Duodenum (tissue), 1 donor: ENCODE measurements around a stretch of chr7.

DNA sequence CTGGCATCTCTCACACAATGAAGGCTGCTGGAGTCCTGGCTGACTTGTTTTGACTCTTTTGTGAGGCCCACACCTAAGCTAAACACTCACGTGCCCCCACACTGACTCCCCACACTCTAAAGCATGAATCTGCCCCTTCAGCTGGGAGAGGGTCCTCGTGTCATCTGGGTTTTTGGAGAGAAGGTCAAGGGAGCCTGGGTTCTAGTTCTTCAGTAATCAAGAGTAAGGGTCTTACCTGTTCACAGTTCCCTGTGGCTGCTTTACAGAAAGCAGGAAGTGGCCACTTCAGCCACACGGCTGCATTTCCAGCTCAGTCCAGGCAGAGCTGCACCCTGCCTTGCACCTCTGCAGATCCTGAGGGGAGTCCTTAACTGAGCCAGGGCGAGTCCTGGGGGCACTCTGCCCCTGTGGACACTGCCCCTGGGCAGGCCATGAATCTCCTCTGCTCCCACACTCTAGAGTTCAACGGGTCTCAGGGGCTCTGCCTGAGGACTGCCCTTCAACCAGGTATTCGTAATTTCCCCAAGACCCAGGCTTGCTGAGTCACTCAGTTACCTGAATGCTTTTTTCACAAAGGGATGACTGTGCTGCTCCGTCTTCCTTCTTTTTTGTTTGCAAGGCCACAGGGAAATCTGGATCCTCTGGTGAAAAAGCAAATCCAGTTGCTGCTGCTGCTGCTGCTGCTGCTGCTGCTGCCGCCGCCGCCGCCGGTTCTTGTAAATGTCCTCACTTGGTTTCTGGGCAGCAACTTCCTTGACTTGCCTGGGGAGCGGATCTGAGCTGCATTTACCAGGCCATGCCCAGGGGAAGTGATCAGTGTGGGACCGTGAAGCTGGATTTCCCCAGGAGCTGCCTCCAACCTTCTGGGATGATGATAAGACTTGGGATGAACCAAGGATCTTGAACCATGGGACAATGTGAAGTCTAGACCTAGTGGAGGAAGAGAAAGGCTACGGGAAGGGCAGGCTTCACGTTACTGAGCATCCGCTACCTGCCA lies 157.3 kb upstream of the FAM20C start:
- PRO-cap = no peak

DNA sequence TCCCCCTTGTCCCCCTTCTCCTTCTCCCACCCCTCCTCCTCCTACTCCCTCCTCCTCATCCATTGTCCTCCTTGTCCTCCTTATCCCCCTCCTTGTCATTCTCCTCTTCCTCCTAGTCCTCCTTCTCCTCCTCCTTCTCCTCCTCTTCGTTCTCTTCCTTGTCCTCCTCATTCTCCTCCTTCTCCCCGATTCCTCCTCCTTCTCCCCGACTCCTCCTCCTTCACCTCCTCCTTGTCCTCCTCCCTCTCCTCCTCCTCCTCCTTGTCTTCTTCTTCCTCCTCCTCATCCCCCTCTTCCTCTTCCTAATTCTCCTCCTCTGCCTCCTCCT lies 115.7 kb upstream of the FAM20C start:
- PRO-cap = no peak

GRCh38 chr7:115094-115394 lies 77.3 kb upstream of the FAM20C start:
- PRO-cap = unidirectional peak, minus-strand start at chr7:115329

GRCh38 chr7:200838-201256 lies 8.5 kb downstream of the FAM20C start:
- PRO-cap = no peak

DNA sequence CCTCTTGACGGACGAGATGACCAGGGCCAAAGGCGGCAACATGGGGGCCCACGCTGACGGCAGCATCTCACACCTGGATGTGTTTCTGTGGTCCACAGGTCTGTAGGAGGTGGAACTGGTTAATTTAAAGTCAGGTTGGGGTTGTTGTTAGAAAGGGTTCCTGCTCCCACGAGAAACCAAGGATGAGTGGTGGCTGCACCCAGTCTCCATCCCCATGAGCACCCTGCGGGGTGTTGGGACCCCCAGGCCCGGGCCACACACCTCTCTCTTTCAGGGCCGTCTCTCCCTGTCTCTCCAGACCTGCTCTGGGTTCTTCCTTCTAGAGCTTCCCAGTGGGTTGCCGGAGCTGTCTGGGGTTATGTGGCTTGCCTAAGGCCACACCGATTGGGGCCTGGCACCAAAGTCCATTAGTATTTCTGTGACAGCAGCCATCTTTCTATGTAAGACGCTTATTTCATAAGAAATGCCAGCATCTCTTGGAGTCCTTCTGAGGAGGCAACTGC lies 8.9 kb downstream of the FAM20C start:
- PRO-cap = no peak

DNA sequence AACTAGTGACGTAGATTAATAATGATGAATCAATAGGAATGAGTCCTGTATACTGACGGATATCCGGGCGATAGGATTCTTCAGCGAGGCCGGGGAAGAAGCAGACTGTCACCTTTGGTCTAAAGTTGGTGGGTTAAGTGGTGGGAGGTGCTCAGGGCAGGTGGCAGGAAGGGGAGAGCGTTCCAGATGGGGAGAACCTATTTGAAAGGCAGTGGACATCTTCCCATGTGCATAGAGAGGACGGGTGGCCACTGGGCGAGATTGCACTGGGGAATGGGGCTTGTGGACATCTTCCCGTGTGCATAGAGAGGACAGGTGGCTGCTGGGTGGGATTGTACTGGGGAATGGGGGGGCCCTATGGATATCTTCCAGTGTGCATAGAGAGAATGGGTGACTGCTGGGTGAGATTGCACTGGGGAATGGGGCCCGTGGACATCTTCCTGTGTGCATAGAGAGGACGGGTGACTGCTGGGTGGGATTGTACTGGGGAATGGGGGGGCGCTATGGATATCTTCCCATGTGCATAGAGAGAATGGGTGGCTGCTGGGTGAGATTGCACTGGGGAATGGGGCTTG lies 9.7 kb downstream of the FAM20C start:
- PRO-cap = no peak

DNA sequence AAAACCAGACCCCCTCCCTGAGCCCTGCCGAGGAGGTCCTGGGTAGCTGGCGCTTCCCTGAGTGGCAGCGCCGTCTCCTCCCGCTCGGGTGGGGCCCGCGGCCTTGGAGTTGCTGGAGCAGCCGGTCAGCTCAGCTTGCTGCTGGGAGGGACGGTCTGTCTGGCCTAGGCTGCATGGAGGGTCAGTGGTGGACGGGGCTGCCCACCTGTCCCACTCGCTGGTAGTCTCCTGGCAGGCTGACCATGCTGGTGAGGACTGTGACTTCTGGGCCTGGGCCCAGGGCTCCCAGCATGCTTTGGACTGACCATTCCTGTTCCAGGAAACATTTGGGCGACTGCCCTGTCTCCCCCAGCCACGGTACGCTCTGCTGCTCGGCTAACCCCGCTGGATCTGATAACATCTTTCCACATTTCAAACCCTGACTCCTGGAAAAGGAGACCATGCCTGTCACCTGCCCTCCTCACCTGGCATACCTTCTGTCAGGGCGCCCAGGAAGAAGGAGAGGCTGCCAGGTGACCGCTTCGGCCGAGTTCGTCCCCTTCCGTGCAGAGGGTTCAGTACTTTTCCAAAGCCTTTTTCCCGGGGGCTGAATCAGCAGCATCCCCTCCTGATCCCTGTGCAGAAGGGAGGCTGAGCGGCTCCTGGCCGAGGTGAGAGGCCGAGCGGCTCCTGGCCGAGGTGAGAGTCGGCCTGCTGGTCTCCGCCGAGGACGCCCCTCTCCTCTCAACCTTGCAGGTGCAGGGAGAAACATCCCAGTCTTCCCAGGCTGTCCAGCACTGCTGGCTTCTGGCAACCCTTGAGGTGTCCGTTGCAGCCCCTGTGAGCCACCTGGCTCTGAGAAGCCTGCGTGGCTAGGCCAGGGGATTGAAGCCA lies 43.4 kb downstream of the FAM20C start:
- PRO-cap = no peak

GRCh38 chr7:246051-246655 lies 43.8 kb upstream of the FOXL3 start:
- PRO-cap = no peak

GRCh38 chr7:297246-297691 lies 7.3 kb downstream of the FOXL3 start:
- PRO-cap = no peak

DNA sequence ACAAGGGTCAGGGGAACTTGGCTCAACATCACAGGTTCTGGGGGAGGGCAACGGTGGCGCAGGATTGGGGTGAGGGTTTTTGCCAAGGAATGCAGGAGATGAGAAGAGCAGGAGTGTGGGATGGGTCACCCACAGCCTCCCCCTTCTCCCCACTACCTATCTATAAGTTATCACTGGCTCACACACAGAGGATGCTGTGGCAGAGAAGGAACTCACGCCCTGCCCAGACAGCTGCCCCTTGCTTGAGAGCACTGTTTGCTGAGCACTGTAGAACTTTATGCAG lies 29.5 kb downstream of the FOXL3 start:
- PRO-cap = no peak

DNA sequence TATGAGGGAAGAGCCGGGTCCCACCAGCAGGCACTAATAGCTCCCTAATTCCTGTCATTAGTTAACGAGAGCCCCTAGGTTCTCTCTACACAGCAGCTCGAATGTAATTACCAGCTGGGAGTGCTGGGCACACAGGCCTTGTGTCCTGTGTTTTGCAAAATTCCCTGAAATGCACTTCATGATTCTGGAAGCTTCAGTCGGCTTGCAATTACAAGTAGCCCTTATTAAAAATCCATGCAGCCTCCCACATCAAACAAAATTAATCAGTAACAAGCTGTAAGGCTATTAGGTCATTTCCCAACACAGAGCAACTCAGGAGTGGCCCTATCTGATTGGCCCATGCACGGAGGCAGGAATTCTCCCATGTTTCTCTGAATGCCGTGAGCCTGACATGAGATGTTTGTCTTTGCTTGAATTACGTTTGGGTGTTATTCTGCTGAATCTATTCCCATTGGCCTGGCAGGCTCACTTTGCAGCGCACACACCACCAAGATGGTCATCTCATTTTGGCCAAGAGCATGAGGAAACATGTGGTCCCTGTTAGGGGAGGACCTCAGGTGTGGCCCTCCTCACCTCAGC lies 36.8 kb downstream of the FOXL3 start:
- PRO-cap = no peak

GRCh38 chr7:332527-333494 lies 42.8 kb downstream of the FOXL3 start:
- PRO-cap = no peak

GRCh38 chr7:340622-341093 lies 50.7 kb downstream of the FOXL3 start:
- PRO-cap = no peak

GRCh38 chr7:424785-425608 lies 94.6 kb downstream of the PDGFA start:
- PRO-cap = no peak

DNA sequence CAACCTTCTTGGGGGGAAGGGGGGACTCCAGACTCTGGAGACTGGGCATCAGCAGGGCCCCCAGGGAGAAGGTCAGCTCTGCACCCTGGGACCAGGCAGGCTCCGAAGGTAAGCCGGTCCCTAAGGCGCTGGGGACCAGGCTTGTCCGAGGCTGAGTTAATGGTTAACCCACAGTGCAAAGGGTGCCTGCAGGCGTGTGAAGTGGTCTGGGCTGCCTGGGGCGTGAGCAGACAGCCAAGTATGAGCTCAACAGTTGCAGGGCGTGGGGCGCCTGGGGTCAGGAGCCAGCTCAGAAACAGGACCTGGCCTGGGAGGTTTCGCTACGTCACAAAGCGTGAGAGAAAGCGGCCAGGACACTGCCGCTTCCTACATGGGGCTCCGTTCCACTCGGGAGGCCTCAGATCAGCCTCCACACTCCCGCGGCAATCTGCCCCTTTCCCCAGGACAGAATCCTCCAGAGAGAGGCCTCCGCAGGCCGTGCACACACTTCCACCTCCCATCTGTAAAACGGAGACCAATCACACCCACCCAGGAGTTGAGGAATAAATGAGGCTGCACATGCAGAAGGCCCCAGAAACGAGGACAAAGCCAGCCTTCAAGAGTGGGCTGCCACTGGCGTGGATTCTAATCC lies 16.0 kb downstream of the PDGFA start:
- PRO-cap = bidirectional peak, plus-strand start at position 330 of the sequence, minus-strand start at position 99 of the sequence

DNA sequence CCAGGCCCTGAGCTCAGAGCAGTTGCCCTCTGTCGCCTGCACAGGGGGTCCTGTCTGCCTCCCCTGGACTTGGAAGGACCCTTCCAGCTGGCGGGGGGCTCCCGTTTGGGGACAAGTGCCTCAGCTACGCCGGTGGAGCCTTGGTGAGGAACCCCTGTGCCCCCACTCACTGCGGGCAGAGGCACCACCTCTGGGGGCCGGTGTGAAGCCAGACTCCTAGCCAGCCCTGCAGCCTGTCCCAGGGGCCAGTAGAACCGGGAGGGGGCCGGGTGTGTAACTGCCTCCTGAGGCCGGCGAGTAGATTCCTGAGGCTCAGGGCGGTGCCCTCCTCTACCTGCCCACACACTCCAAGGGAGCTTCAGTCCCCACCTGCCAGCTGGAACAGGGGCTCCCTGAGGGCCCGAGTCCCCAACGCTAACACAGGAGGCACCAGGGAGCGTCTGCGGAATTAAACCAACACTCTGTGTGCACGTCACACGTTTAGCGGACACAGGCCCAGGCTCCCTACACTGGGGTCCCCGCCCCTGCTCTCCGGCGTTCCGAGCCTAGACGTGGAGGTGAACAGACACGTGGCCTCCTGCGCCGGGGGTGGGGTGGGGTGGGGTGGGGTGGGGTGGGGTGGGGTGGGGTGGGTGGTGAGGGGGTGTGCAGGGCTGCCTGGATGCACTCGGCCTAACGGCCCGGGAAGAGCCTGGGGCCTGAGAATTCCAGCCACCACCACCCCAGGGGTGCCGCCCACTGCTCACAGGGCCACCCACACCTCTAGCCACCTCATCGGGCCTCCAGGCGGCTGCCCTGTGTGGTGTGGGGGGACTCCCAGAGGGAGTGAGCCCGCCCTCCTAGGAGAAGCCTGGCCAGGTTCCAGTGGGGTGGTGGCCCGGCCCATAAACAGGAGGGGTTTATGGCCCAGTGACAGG lies 19.7 kb upstream of the PDGFA start:
- PRO-cap = unidirectional peak, minus-strand start at position 526 of the sequence

GRCh38 chr7:542745-543727 lies 23.4 kb upstream of the PDGFA start:
- PRO-cap = no peak

- PRO-cap = unidirectional peak, plus-strand start at chr7:601819; unidirectional peak, plus-strand start at chr7:602050
Measured at GRCh38 chr7:601176-602401, 81.9 kb upstream of the PDGFA start.

DNA sequence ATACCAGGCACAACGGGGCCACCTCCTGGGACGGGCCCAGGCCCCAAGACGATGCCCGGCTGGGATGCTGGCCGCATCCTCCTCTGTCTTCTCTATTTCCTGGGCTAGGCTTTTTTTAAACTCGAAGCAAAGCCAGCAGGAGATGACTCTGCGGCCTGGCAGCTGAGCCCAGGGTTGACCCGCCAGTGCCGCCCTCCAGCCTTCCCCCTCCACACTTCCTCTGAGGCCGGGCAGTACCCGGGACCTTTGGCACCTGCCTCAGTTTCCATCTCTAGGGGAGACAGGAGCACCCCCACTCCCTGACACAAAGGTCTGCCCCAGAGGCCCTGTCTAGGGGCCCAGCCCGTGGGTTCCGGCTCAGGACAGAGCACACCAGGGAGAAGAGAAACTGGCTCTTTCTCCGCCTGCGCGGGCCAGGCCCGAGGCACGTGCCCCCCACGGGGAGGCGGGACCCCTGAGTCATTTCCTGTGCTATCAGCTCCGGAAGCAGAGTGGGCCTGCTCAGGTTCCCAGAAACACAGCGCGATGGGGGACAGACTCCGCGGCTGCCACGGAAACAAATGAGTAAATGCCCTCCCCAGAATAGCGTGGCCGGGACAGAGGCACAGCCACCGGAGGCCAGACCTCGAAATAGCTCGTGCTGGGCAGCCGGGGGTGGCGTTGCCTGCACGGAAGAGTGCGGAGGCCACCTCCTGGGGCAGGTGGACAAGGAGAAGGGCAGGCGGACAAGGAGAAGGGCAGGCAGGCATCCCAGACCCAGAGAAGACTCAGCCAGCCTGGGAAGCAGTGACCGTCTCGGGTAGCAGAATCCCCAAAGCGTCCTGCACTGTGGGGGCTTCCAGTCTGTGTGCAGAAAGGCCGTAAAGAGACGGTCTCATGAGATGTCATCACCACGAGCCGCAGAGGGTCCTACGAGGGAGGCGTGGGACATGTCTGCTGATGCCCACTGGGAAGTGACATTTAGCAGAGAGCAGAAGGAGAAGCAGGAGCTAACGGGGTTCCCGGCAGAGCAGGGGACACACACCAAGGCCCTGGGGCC lies 84.8 kb upstream of the PDGFA start:
- PRO-cap = unidirectional peak, minus-strand start at position 94 of the sequence; bidirectional peak, plus-strand start at position 520 of the sequence, minus-strand start at position 364 of the sequence

GRCh38 chr7:607843-608366 lies 88.3 kb upstream of the PDGFA start:
- PRO-cap = no peak